Frontal cortex (tissue), 2 donors: Measurements from ENCODE around the gene SLC26A5.

- RAMPAGE, long total RNA: no peak
Measured at GRCh38 chr7:101390720-101391706, 28.3 kb downstream of the COL26A1 start.

DNA sequence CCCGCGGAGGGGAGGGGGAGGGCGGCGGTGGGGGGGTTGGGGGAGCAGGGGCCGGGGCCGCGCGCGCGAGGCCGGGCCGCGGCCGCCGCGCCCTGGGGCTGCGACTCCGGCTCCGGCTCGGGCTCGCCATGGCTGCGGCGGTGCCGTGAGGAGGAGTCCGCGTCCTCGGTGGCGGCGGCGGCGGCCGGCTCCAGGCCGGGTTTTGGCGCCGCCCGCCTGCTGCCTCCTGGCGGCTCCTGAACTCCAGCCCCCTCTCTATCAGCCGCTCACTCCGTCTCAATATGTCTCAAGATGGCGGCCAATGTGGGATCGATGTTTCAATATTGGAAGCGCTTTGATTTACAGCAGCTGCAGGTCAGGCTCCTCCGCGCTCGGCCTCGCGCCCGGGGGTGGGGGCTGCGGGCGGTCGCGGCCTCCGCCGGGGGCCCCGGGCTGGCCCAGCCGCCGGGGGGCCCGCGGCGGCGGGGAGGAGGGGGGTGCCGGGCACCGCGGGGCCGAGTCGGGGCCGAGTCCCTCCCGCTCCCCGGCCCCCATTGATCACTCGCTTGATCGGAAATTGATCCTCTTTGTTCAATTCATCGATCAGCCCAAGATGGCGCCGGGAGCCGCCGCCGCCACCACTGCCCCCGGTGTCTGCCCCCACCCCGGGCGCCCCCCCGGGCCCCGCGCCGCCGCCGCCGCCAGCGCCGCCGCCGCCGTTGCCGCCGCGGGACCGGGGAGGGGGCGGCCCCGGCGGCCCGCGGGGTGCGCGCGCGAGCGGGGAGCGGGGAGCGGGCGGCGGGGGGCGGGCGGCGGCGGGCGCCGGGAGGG lies 1.5 kb upstream of the CUX1 start:
- RAMPAGE, long total RNA: no peak

DNA sequence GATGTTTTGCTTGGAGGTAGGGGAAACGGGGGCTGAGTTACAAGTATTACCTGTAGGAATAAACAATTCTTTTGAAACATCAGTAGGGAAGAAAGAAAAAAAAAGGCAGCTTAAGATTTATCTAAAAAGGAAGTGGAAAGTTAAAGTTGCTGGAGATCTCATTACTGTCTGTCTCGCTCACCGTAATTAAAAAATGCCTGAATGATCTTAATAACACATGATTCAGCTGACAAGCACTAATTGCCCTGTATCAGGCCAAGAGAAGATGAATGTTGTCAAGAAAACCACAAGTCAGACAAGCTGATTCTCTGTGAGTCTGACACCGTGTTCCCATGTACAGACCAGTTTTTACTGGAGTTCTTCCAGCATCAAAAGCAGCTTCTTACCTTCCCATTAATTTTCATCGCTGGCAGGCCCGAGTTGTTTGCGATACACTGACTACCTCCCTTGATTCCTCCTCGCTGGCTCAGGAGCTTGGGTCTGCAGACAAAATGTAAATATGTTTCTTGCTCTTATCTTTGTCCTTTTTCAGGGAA lies 63.7 kb downstream of the CUX1 start:
- RAMPAGE, long total RNA: no peak

GRCh38 chr7:101912701-101912900 lies 95.2 kb downstream of the CUX1 start:
- RAMPAGE, long total RNA: no peak

- RAMPAGE, long total RNA: no peak
Measured at GRCh38 chr7:101912901-101913657, 95.7 kb downstream of the CUX1 start.

GRCh38 chr7:101936116-101937244 lies 119.1 kb downstream of the CUX1 start:
- RAMPAGE, long total RNA: no peak

DNA sequence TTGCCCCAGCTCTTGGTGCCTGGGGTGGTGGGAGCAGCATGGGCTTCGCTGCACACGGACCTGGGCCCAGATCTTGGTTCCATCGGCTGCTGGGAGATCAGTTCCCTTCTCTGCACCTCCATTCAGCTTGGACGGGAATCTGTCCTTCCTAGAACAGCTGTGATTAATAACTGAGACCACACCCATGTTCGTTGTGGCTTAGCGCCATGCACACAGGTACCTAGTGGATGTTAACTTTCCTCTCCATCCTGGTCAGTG lies 125.3 kb downstream of the CUX1 start:
- RAMPAGE, long total RNA: no peak

- RAMPAGE, long total RNA: no peak
Measured at GRCh38 chr7:101947426-101948265, 130.2 kb downstream of the CUX1 start.

DNA sequence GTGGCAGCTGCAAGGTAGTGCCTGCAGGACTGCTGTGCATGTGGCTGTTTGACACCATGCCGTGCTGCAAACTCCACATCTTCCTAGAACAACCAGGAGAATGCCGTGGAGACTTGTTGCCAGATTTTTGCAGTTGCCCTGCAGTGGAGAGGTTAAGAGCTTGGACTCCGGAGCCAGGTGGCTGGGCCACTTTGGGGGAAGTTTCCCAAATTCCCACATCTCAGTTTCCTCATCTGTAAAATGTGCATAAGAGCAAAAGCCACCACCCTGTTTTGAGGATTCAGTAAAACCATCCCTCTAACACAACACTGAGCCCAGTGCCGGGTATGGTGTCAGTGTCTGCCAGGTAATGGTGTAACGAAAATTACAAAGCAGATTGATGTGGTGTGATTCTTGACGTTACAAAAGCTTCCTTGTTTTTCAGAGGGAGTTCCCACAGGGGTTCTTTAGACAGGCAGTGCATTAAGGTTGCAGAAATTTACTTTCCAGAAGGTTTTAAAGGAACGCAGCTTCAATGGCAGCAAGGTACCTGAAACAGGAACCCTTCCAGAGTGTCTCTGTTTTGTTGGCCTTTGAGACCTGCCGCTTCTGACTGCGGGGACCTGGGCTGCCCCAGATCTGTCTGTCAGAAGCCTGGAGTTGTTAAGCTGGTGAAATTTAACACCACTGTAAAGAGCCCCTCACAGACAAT lies 168.2 kb downstream of the CUX1 start:
- RAMPAGE, long total RNA: no peak

GRCh38 chr7:102024714-102025296 lies 207.4 kb downstream of the CUX1 start:
- RAMPAGE, long total RNA: no peak

- RAMPAGE, long total RNA: no peak
Measured at GRCh38 chr7:102233957-102234673, 52.6 kb upstream of the SH2B2 start.

DNA sequence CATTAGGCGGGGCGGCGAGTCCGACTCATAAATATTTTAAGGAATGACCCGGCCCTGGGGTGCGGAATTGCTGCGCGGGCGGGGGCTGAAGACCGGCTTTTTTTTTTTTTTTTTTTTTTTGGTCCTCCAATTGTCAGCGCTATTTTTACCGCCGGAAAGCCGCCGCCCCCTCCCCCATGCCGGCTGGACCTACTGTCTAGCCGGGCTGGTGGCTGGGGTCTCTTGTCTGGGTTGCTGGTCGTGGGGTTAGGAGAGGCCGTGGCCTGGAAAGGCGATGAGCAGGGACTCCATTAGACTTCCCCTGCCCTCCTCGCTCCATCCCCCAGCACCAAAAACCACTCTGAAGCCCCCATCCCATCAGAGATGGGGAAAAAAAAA lies 6.4 kb downstream of the SH2B2 start:
- RAMPAGE, long total RNA: no peak

- RAMPAGE, long total RNA: no peak
Measured at GRCh38 chr7:102468641-102469210, 3.9 kb downstream of the LRWD1 start.

- RAMPAGE, long total RNA: no peak
Measured at GRCh38 chr7:102799508-102800458, 51.0 kb downstream of the FAM185A start.

- RAMPAGE, long total RNA: no peak
Measured at GRCh38 chr7:102872309-102872811, 40.4 kb upstream of the LRRC17 start.

DNA sequence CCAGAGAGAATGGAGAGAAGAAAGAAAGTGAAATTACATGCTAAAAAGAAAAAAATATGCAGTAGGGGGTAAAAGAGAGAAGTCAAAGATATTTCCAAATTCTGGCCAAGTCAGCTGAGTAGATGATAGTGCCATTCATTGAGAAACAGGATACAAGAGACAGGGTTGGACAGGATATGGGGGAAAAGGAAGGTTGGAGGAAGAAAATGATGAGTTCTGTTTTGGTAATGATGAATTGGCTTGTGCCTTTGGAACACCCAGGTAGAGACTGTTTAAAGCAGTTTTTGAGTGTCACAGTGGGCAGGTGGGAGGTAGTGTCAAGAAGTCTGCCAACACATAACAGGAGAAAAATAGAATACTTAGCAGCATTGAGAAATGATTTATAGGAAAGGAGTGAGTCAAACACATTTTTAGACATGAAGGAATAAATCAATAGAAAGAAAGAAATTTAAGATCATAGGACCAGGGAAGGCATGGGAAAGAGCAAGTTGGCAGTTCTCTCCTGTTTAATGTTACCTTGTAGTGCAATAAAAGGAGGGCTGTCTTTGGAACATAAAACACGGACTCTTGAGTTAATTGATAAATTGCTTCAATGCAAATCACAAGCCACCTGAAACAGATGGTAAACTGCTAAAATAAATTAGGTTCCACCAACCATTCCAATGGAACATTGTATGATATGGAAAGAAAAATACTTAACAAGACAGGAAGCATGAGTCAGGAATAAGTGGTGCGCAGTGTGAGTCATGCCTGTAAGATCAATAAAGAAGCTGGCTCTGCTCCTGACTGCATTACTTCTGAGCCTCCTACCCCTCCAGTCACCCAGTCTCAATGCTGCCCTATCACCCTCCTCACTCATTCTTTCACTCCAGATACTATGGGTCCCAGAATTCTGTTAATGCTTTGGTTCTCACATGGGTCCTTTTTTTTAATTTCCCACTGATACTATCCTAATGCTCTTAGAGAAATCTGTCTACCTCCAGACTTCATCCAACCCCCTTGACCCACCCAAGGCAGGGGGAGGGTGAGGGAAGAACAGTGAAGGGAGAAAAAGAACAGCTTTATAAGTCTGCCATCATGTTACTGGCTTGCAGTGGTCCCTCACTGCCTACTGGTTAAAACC lies 78.7 kb downstream of the LRRC17 start:
- RAMPAGE, long total RNA: no peak

- RAMPAGE, long total RNA: no peak
Measured at GRCh38 chr7:103298247-103298884, 1.1 kb downstream of the PMPCB start.

GRCh38 chr7:103446054-103446716 lies at the start of gene SLC26A5:
SLC26A5 (minus strand) TSS chr7:103446207.
- RAMPAGE, long total RNA: no peak

- RAMPAGE, long total RNA: no peak
Measured at GRCh38 chr7:103990801-103991494, 1.5 kb upstream of the RELN start.

DNA sequence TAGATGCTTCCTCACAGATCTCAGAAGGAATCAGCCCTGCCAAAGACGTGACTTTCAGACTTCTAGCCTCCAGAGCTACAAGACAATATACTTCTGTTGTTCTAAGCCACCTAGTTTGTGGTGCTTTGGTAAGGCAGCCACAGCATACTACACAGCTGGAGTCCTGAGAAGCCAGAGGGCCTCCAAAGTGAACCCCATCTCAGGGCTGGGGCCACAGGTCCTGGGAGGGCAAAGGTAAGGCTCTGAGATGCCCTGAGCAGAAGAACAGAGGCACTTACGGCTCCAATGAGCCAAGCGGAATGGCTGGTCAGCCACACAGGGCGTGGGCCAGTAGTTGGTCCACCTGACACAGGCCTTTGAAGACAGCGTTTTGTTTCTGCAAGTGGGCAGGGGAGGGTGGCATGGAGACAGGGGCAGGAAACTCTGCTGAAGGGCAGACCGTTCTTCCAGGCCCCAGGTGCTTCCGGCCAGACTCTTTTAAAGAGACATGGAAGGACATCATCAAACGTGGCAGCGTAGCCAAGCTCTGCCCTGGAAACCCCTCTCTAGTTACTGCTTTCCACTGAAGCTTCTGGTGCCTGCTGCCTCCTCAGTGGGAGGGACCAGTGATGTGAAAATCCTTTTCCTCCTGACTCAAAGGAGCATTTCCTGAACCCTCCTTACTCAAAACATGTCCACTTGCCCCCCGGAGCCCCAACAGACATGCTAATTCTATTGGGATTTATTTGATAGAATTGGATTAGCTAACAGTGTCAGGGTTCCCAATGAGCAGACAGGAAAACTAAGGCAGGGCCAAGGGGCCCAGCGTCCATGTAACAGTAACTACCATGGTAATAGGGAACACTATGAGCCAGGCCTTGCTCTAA lies 77.5 kb upstream of the KMT2E start:
- RAMPAGE, long total RNA: no peak